ENCODE measurements around a stretch of chr9.

- PRO-cap, 6 experiments, result no peak in any of the 6 experiments
- RAMPAGE, long total RNA, 2 experiments, result no peak in any of the 2 experiments
- RRBS, result no CpG with 5 or more reads among the region's 43 CpGs
Observed at GRCh38 chr9:134219328-134220243, 83.7 kb downstream of the WDR5 start.

- PRO-cap, 6 experiments, result no peak in any of the 6 experiments
- RAMPAGE, long total RNA, 2 experiments, result no peak in any of the 2 experiments
- RRBS, result no CpG with 5 or more reads among the region's 6 CpGs
Observed at GRCh38 chr9:134307534-134307994, 18.7 kb upstream of the RXRA start.

DNA sequence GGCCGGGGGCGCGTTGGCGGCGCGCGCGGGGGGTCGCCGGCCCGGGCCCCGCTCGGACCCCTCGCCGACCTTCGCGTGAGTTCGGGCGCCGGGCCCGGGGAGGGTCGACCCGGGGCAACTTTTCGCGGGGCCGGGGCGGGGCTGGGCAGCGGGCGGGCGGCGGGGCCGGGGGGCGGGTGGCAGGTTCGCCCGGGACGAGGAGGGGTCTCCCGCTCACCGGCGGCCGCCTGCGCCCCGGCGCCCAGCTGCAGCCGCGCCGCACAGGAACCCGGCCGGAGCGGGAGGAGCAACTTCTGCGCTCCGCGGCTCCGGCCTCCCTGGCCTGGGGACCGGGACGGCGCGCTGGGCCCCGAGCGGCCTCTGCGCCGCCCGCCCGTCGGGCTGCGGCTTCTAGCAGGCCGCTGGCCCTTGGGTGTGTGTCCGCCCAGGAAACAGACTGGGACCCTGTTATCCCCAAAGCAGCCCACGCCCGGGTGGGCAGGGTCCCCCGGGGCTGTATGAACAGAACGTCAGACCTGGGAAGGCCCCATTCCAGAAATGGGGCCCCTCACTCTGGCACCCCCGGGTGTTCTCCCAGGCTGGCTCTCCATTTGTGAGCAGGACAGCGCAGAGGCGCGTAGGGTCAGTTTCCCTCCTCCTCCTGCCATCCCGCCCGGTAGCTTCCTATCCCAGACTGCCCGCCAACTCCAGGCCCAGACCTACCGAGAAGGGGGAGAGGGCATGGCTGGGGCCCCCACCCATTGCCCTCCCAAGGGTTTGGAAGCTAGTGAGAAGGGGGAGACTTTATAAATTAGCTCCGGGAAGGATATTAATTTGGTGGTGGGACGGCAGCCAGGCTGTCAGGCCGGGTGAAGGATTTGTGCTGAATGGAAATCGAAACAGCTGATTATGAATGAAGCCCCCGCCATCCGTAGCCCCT lies 726 bp downstream of the RXRA start:
- PRO-cap, 6 experiments, result peak in 6 of 6 experiments; most common plus-strand start position 695 of the sequence (in 1); most common minus-strand start position 324 of the sequence (in 4)
- RAMPAGE, long total RNA, 2 experiments, result no peak in any of the 2 experiments
- RRBS, result 3% methylated on average over 29 of the region's 85 CpGs

GRCh38 chr9:134339141-134340146 lies 13.2 kb downstream of the RXRA start:
- PRO-cap, 6 experiments, result no peak in any of the 6 experiments
- RAMPAGE, long total RNA, 2 experiments, result no peak in any of the 2 experiments
- RRBS, result no CpG with 5 or more reads among the region's 24 CpGs

DNA sequence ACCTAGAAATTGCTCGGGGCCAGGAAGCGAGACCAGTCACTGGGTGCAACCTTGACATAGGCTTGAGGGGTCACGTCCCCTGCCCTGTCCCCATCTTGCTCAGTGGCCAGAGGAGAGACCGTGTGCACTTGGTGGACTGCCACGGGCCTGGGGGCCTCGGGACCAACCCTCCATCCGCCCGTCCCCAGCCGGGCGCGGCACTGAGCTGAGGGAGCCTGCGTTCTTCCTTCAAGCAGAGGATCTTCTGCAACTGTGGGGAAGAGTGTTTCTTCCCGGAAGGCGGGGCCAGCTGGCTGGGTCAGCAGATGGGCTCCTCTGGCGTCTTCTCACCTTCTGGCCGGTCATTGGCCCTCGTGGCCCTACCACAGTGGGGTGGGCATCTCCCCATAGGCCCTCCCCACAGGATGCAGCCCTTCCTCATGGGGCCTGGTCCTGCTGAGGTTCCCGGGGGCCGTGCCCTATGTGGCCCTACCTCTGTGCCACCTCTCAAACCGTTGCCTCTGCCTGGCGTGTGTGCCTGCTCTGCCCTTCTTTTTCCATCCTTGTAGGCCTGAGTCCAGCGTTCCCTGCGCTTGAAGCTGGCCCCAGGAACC lies 17.4 kb downstream of the RXRA start:
- PRO-cap, 6 experiments, result peak in 5 of 6 experiments; most common plus-strand start position 489 of the sequence (in 1); most common minus-strand start position 202 of the sequence (in 3)
- RAMPAGE, long total RNA, 2 experiments, result no peak in any of the 2 experiments
- RRBS, result 11% methylated on average over 10 of the region's 23 CpGs

GRCh38 chr9:134345789-134346622 lies 19.8 kb downstream of the RXRA start:
- PRO-cap, 6 experiments, result no peak in any of the 6 experiments
- RAMPAGE, long total RNA, 2 experiments, result no peak in any of the 2 experiments
- RRBS, result no CpG with 5 or more reads among the region's 24 CpGs

- PRO-cap, 6 experiments, result no peak in any of the 6 experiments
- RAMPAGE, long total RNA, 2 experiments, result no peak in any of the 2 experiments
- RRBS, result 83% methylated on average over 6 of the region's 17 CpGs
Observed at GRCh38 chr9:134364353-134365185, 38.3 kb downstream of the RXRA start.

GRCh38 chr9:134365797-134366615 lies 39.8 kb downstream of the RXRA start:
- PRO-cap, 6 experiments, result peak in 6 of 6 experiments; most common plus-strand start chr9:134366450 (in 6); most common minus-strand start chr9:134365982 (in 1)
- RAMPAGE, long total RNA, 2 experiments, result no peak in any of the 2 experiments
- RRBS, result no CpG with 5 or more reads among the region's 26 CpGs

DNA sequence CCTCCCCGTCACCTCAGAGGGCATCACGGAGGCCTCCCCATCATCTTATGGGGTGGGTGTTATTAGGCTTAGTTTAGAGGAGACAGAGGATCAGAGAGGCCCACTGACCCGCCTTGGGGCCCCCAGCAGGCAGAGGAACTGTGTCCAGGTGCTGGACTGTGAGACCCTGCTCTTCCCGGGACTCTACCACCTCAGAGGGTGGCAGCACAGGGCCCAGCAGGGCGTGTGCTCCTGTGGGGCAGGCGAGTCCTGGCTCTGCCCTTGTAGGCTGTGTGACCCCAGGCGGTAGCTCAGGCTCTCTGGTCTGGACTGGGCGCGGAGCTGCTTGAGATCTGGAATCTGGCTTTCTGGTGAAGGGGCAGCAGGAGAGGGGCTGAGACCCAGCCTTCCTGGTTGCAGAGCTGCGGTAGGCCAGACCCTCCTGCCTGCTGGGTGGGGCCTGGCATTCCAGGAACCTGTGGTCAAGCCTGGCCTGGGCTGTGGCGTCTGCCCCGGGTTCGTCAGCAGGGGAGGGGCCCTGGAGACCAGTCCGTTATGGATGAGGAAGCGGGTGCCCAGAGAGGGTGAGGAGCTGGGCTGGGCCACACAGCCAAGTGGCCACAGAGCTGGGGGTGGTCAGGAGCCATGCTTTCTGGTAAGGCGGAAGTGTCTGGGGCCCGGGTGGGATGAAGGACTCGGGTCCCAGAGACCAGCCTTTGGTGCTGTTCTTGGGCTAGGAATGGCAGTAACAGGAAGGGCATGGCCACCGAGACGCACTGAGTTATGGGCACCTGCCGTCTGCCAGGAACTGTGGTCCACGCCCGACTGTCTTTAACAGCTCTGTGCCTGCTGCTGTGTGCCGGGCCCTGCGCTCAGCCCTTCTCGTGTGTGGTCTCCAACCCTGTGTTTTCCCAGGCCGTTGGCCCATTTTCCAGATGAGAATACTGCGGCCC lies 46.6 kb downstream of the RXRA start:
- PRO-cap, 6 experiments, result peak in 3 of 6 experiments; most common plus-strand start position 557 of the sequence (in 3); most common minus-strand start position 339 of the sequence (in 1)
- RAMPAGE, long total RNA, 2 experiments, result no peak in any of the 2 experiments
- RRBS, result no CpG with 5 or more reads among the region's 28 CpGs

- PRO-cap, 6 experiments, result no peak in any of the 6 experiments
- RAMPAGE, long total RNA, 2 experiments, result no peak in any of the 2 experiments
- RRBS, result 60% methylated on average over 1 of the region's 18 CpGs
Observed at GRCh38 chr9:134409913-134410810, 83.9 kb downstream of the RXRA start.

DNA sequence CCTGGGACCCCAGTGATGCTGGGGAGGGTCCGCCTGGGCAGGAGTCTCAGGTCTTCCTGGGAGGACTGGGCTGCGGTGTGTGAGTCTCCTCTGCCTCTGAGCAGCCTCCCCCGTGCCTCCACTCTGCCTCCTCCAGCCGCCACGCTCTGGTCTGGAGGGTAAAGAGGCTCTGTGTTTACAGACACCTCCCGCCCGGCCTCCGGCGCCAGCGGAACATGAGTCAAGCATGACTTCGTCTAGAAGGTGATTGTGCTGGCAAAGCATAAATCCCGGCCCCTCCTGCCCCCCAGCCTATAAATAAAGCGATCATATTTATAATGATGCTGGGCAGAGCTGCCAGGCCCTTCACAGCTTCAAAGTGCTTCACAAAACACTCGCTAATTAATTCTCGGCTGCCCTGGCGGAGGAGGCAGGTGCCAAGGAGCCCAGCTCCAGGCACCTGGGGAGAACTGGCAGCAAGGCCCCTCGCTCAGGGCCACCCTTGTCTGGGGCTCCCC lies 87.6 kb downstream of the RXRA start:
- PRO-cap, 6 experiments, result peak in 2 of 6 experiments; most common minus-strand start position 148 of the sequence (in 2)
- RAMPAGE, long total RNA, 2 experiments, result no peak in any of the 2 experiments
- RRBS, result 2% methylated on average over 5 of the region's 17 CpGs

- PRO-cap, 6 experiments, result no peak in any of the 6 experiments
- RAMPAGE, long total RNA, 2 experiments, result no peak in any of the 2 experiments
- RRBS, result no CpG with 5 or more reads among the region's 26 CpGs
Observed at GRCh38 chr9:134433430-134434326, 107.4 kb downstream of the RXRA start.

GRCh38 chr9:134443754-134444362 lies 117.6 kb downstream of the RXRA start:
- PRO-cap, 6 experiments, result no peak in any of the 6 experiments
- RAMPAGE, long total RNA, 2 experiments, result no peak in any of the 2 experiments
- RRBS, result no CpG with 5 or more reads among the region's 5 CpGs

DNA sequence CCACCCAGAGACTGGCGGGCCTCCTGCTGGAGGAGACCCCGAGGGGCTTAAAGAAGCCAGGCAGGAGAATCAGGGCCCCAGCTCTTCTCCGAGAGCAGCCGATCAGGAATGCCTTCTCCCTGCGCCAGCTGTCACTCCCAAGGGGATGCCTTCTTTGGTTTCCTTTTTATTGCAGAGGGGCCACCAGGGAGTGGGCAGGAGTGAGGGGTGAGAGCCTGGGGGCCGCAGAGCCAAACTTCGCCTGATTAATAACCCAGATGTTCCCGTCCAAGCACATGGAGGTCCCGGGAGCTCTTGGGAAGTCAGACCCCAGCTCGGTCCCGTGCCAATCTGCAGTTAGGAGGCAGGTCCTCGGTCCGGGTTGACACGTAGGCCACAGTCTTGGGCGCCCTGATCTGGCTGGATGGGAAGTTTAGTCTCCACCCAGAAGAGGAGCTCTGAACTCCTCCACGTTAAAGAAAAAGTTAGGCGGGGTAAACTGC lies 653 bp upstream of the COL5A1 start:
- PRO-cap, 6 experiments, result no peak in any of the 6 experiments
- RAMPAGE, long total RNA, 2 experiments, result no peak in any of the 2 experiments
- RRBS, result 5% methylated on average over 4 of the region's 17 CpGs

GRCh38 chr9:134842590-134843344 lies 37.8 kb upstream of the FCN2 start:
- PRO-cap, 6 experiments, result peak in 2 of 6 experiments; most common minus-strand start chr9:134843166 (in 1)
- RAMPAGE, long total RNA, 2 experiments, result no peak in any of the 2 experiments
- RRBS, result no CpG with 5 or more reads among the region's 17 CpGs

- PRO-cap, 6 experiments, result peak in 2 of 6 experiments; most common plus-strand start chr9:134944648 (in 1); most common minus-strand start chr9:134944507 (in 1)
- RAMPAGE, long total RNA, 2 experiments, result no peak in any of the 2 experiments
- RRBS, result no CpG with 5 or more reads among the region's 17 CpGs
Observed at GRCh38 chr9:134944417-134944991, 26.8 kb upstream of the FCN1 start.

- PRO-cap, 6 experiments, result peak in 5 of 6 experiments; most common plus-strand start chr9:135075559 (in 5); most common minus-strand start chr9:135075206 (in 1)
- RAMPAGE, long total RNA, 2 experiments, result no peak in any of the 2 experiments
- RRBS, result 2% methylated on average over 36 of the region's 90 CpGs
Observed at GRCh38 chr9:135075090-135075937, 12.2 kb upstream of the OLFM1 start.

DNA sequence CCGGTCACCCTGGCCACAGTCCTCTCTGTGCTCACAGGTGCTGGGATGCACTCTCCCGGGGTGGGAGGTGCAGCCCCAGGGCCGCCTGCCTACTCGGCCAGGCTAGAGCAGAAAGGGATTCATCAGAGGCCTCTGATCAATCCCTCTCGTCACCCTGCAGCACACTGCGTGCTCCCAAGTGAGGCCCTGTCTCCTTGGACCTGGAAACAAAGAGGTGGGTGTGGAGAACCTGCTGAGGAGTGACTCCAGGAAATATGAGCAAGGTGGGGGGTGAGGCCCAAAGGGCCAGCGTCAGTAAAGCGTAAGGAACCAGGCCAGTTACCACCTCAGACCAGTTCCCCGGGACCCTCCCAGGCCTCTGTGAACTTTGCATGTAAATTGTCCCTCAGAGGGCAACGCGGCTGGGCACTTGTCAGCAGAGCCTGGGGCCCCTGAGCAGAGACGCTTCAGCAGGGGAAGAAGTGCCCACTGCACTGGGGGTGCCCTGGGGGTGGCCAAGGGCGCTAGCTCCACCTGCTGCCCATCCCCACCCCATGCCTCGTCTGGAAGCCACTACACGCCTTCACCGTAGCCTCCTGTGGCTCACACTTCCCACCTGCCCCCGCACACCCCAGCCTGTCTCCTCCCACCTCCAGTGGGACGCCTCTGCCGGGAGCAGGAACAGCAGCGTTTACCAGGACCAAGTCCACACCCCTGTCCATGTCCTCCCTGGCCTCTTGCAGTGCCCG lies 168.0 kb downstream of the OLFM1 start:
- PRO-cap, 6 experiments, result no peak in any of the 6 experiments
- RAMPAGE, long total RNA, 2 experiments, result no peak in any of the 2 experiments
- RRBS, result 62% methylated on average over 2 of the region's 21 CpGs

- PRO-cap, 6 experiments, result no peak in any of the 6 experiments
- RAMPAGE, long total RNA, 2 experiments, result no peak in any of the 2 experiments
- RRBS, result no CpG with 5 or more reads among the region's 12 CpGs
Observed at GRCh38 chr9:135353430-135353834, 126.2 kb upstream of the PPP1R26 start.

DNA sequence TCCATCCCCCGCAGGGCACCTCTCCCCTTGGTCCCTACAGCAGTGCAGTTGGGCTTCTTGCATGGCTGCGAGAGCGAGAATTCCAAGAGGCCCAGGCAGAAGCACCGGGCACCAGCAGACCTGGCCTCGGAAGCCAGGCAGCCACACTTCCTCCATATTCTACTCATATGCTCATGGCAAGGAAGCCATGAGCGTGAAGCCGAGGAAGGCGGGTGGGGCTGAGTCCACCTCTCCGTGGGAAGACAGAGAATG lies 97.4 kb upstream of the PPP1R26 start:
- PRO-cap, 6 experiments, result peak in 1 of 6 experiments; most common plus-strand start position 75 of the sequence (in 1)
- RAMPAGE, long total RNA, 2 experiments, result no peak in any of the 2 experiments
- RRBS, result no CpG with 5 or more reads among the region's 9 CpGs

Measured in heart left ventricle (tissue), 7 donors.